Penis (tissue), 1 donor: Measurements from ENCODE around the gene TYW5.

DNA sequence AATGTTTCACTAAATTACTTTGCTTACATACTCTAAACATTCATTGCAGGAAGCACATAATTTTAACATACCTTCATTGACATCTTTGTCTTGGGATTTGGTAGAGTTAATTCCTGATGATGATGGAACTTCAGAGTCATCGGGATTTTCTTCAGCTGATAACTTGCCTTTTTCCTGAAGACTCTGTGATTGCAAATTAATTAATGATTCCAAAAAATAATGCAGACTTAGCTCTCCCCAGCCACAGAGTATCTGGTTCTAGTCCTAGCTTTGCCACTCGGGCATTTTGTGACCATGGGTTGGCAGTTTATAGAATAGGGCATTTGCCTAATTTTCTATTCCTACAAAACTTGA lies 1.8 kb downstream of the GTF3C3 start:
- PRO-cap = no peak

DNA sequence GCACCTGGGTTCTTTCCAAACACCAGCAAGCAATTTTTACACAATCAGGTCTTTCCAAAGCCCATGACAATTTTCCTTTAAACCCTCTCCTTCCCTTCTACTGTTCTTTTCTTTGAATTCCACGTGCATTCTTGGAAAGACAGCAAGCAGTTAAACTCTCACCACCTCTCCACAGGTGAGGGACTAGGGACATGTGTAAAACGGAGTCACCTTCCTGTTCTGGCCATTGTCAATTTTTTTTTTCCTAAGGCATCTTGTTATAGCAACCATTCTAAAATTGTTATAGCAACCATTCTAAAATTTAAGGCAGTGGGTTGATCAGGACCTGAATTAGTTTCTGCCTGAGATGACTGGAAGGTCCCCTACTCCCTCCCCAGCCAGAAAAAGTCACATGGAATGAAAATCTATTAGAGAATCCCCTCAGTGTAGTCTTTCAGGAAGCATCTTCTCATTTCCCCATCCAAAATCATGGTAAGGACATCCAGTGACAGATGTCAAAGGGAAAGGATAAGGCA lies 113.8 kb downstream of the ANKRD44 start:
- PRO-cap = no peak

DNA sequence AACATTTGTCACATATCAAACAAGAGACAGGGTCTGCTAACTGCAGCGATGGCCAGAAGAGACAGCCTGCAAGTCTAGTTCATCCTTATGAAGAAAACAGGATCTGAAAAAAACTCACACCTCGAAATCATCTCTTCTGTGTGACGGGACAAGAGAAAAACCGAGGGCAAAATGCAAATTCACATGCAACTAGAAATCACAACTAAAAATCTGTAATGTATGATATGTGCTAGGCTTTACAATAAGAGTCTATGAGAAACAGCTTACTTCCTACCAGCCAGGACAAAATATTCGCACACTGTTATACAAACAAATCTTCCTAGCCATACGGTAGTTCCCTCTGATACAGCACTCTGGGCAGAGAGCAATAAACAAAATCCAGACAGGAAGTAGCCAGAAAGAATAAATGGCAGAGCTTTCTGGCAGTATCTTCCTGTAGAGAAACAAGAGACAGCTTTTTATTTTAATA lies 48.7 kb downstream of the ANKRD44 start:
- PRO-cap = no peak

DNA sequence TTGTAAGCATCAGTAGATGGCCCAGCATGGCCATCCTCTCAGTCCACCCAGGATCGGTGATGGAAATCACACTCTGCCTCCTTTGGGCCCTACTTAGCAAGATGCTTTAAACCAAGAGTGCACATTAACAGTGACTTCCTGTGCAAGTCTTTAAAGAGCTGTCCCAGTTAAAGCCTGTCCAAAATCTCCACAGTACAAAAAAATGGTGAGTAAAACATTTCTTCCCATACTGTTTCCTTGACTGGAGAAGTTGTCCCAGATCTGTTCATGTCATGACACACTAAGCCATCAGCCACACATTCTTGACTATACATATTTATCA lies 17.9 kb downstream of the ANKRD44 start:
- PRO-cap = no peak

GRCh38 chr2:197328555-197328891 lies 17.9 kb upstream of the ANKRD44 start:
- PRO-cap = no peak

DNA sequence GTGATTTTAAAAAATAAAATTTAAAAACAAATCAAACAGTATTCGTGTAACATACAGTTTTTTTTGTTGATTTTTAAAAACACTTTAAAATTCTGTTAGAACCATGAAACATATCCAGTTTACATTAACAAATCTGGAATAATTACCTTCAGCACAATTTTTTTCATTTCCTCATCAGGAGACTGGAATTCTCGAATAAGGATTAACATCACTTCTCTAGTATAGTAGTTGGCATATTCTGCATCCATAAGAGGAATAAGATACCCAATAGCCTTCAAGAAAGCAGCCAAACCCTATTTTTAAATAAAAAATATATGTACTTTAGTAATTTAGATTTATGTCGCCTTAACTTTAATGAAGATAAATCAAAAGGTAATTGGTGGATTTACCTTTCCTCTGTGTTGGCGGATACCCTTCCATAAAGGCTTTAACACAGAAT lies 33.2 kb downstream of the SF3B1 start:
- PRO-cap = no peak

DNA sequence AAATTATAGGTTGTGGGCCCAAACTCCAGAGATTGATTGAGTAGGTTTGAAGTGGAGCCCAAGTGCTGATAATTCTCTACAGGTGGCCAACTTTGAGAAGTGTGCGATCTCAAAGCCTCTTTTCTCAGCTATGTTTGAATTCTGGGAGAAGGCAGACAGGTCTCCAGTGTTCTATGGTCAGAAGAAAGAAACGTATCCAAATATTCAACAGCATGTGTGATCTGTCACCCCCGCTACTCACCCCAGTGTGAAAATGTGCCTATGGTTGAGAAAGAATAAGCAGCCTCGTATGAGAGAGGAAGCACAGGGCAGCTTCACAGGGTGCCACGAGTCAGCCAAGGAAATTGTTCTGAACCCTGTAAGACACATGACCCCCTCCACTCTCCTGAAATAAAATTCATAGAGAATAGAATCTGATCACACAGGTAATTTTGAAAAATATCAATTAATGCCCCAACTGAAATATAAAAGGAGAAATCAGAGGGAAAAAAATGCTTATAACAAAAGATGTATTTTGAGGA lies 8.0 kb upstream of the SF3B1 start:
- PRO-cap = no peak

GRCh38 chr2:197500899-197501533 lies 837 bp downstream of the HSPE1 start:
- PRO-cap = no peak

GRCh38 chr2:197708258-197709014 lies 3.3 kb downstream of the MARS2 start:
- PRO-cap = no peak

GRCh38 chr2:199441371-199442172 lies 16.2 kb downstream of the SATB2 start:
- PRO-cap = no peak

DNA sequence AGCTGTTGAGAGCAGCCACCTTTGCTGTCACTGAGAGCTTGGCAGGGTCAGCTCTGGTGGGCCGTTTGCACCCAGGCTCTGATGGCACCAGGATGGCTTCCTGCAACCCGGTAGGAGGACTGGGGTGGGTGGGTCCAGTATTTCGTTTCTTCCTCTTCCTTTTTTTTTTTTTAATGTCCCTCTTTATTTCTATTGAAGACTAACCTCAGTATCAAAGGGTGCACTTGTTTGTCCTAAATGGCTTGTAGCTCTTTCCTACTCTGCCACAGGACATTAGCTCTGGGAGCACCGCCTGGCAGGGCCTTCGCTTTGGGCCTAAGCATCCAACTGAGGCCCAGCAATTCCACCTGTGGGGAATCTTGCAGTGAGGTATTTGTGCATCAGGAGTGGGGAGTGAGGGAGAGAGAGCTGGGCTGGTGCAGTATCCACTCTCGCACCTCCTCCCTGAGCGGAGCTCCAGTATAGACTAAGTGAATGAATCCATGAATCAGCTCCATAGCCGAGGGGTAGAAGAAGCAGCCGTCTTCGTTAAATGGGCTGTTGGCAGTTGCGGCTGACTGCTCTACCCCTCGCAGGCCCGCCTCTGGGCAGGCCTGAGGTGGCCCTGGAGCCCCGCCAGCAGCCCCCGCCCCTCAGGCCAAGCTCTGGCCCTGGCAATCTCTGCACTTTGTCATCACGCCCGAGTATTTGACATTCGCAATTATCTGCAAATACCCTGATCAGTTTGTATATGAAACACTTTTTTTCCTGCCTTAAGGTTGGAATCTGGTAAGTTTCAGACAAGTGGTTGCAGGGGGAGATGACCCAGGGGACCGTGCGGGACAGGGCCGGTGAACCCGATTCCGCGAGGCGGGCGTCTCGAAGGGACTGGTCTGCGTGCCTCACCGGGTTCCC lies 10.7 kb upstream of the SATB2 start:
- PRO-cap = no peak

GRCh38 chr2:199469046-199469704 lies 11.4 kb upstream of the SATB2 start:
- PRO-cap = no peak

GRCh38 chr2:199786096-199786602 lies 64.8 kb downstream of the FTCDNL1 start:
- PRO-cap = no peak

GRCh38 chr2:199954921-199955905 lies at the start of gene TYW5:
Gene TYW5 (minus strand): TSS chr2:199955491.
- PRO-cap = bidirectional peak, plus-strand start at chr2:199955234, minus-strand start at chr2:199955184; bidirectional peak, plus-strand start at chr2:199955783, minus-strand start at chr2:199955492

GRCh38 chr2:199971741-199972737 lies 16.7 kb downstream of the MAIP1 start:
- PRO-cap = no peak

DNA sequence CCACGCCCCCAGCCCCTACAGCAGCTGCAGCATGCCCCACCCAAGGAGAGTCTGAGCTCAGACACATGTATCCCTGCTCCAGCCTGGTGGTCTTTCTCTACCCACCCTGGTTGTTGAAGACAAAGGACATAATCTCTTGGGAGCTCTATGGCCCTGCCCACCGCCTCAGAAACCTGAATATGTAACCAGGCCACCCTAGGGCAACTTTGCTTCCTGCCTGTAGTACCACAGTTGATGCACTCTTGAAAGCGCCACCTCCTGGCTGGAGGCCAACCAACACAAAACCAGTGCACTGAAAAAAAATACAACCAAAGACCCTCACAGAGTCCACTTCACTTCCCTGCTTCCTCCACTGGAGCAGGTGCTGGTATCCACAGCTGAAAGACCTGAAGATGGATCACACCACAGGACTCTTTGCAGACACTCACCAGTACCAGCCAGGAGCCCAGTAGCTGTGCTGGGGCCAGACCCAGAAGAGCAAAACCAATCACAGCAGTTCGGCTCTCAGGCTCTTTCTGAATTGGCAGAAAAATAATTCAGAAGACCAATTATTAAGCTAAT lies 106.5 kb upstream of the SPATS2L start:
- PRO-cap = no peak

- PRO-cap = no peak
Observed at GRCh38 chr2:200377167-200377452, 70.6 kb downstream of the SPATS2L start.

GRCh38 chr2:200600403-200601192 lies 14.8 kb downstream of the AOX1 start:
- PRO-cap = no peak

- PRO-cap = no peak
Observed at GRCh38 chr2:200608935-200609501, 23.2 kb downstream of the AOX1 start.

DNA sequence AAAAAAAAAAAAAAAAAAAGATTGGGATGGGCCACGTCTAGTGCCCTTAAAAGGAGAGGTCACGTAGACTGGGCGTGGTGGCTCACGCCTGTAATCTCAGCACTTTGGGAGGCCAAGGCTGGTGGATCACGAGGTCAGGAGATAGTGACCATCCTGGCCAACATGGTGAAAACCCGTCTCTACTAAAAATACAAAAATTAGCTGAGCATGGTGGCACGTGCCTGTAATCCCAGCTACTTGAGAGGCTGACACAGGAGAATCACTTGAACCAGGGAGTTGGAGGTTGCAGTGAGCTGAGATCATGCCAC lies 19.4 kb downstream of the BZW1 start:
- PRO-cap = no peak